Vein endothelial cell (primary cell): ENCODE measurements around the gene ALG2.

DNA sequence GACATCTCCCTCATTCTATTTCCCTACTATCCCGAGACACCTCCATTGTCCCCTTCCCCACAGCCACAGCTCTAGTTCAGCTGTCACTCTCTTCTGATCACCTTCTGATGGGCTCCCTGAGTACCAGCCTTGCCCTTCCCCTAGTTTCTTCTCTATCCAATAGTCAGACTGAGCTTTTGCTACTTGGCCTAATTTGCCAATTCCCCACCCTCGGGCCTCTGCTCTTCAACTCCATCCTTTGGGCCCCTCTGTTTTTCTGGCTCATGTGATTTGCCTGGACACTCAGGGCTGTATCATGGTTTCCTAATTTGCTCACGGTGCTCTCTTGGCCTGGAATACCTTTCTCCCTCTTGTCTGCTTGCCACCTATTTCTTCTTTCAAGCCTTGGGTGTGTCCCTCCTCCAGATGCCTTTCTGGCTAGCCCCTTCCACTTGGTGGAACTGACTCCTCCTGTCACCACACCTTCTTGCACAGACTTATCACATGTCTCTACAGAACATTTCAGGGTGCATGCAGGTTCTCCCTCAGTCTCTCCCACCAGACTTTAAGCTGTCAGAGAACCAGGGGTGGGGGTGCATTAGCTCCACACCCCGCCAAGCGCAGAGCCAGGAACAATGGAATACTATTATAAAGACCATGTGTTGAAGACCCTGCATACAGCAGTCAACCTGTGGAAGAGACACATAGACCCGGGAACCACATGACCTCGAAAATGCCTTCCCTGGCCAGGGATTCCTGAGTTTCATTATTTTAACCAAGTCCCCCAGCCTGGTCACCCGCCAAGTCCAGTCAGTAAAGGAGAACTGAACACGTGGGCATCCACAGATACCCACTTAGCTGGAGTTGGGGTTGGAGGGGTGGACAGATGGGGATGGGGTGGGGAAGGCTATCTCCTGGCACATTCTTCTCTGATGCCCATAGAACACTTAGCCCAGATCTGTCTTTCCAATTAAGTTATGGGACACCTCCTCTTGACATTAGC lies 1.8 kb downstream of the TBC1D2 start:
- CAGE, long polyA plus RNA = no peak

DNA sequence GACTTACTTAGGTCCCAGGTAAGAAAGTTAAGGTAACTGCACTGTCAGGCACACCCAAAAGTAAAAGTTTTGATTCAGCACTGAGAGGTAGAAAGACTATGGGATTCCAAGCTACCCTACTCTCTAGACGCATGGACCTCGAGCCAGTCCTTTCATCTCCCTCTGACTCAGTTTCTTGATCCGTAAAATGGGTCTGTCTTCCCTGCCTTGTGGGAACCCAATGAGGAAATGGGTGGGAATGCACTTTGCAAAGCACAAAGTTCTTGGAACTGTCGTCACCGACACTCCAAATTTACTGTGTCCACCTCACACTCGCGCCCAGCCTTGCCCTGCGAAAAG lies 692 bp downstream of the TBC1D2 start:
- CAGE, long polyA plus RNA = no peak

- CAGE, long polyA plus RNA = no peak
These were observed 14.4 kb downstream of the ANKS6 start for GRCh38 chr9:98781938-98782387.

GRCh38 chr9:98790059-98790813 lies 6.1 kb downstream of the ANKS6 start:
- CAGE, long polyA plus RNA = no peak

DNA sequence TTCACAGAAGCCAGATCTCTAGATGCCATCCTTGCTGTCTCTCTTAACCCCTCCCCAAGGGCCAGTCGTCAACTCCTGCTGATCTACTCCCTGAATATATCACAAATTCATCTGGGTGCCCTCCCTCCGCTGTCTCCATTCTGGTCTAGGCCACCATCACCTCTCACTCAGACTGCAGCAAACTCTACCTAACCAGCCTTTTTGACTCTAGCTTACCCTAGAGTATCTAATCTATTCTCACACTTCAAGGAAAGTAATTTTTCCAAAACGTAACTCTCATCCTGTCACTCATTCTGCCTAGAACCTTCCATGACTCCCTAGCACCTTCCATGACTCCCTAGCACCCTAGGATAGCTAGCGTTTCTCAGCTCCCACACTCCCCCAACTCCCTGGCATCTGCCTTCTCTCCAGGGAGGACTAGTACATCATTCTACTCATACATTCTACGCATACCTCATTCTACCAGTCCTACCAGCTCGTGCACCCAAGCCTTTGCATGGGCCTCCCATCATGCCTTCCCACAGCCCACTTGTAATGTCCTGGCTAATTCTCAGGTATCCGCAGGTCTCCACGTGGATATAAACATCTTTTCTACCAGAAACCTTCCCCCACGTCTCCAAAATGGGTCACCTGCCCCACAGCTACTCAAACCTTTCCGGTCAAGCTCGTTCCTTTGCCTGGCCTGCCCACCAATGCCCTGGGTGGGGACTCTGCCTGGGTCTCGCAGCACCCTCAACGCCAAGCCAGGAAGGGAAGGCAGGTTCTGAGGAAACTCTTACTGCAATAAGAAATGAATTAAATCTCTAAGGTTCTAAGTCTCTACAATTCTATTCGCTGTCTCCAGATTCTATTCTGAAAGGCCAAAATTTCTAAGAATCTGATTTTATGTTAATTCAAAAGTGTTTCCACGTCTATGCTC lies 1.0 kb downstream of the ANKS6 start:
- CAGE, long polyA plus RNA = no peak

DNA sequence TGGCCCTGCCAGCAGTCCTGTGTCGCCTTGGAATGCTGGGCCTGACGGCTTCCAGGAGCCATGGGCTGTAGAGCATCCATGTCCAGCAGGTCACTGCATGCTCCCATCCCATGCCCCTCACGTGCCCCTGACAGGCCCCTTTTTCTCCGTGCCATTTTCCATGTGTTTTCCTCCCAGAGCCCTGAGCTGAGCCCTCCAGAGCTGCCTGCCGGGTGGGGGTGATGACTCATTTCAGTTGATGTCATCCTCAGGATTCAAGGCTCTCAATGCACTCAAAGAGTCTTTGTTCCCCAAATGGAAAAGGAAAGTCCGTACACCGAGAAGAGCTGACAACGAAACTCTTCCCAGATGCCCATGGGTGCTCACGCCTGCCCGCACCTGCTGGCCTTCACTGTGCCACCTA lies 27.4 kb downstream of the COL15A1 start:
- CAGE, long polyA plus RNA = no peak

DNA sequence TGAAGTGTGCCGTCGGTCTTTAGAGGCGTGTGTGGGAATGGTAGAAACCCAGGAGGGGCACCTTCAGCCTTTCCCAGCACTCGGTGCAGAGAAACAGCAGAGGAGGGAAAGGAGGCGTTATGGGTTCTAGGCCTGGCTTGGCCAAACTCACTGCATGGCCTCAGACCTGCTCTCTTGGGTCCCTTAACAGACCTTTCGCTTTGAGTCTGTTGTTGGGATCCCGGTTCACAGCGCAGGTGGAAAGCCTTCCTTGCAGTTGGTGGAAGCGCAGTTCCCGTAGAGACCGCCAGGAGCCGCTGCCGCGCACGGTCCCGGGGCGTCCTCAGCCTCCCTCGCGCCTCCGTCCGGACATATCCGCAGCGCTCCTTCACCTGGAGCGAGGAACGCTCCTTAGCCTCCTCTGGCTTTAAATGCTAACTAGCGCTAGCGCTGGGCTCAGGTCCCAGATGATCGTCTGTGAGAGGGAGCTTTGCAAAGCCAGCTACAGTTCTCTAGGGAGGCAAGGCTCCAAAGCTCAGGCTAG lies 31.2 kb downstream of the COL15A1 start:
- CAGE, long polyA plus RNA = no peak

- CAGE, long polyA plus RNA = no peak
These were observed 31.8 kb downstream of the COL15A1 start for GRCh38 chr9:98975427-98975929.

GRCh38 chr9:98985696-98986093 lies 42.0 kb downstream of the COL15A1 start:
- CAGE, long polyA plus RNA = no peak

DNA sequence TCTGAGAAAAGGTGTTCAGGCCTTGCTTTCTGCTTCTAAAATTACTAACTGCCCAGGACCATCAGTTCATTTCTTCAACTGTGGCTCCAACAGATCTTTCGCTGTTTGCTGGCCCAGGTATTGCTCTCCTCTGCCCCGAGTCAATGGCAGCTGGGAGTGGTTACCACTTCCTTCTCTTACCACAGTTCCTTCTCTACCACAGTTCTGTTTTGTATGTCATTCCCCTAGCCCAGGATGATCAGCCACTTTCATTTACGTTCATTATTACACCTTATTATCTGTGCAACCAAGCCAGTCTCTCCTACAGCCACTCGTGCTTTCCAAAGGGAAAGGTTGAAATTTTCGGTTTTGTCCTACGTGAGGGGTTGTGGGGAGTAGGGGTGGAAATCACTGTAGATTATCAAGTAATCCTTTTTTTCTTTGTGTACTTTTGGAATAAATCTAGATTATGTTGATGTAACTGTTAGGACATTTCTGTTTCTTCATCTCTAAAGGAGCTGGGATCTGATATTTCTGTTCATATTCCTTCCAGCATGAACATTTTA lies 14.2 kb downstream of the TGFBR1 start:
- CAGE, long polyA plus RNA = no peak

- CAGE, long polyA plus RNA = no peak
These were observed 42.5 kb downstream of the TGFBR1 start for GRCh38 chr9:99147133-99148140.

- CAGE, long polyA plus RNA = no peak
These were observed 45.9 kb downstream of the TGFBR1 start for GRCh38 chr9:99150672-99151409.

- CAGE, long polyA plus RNA = no peak
These were observed 37.3 kb downstream of the ALG2 start for GRCh38 chr9:99184215-99185017.

DNA sequence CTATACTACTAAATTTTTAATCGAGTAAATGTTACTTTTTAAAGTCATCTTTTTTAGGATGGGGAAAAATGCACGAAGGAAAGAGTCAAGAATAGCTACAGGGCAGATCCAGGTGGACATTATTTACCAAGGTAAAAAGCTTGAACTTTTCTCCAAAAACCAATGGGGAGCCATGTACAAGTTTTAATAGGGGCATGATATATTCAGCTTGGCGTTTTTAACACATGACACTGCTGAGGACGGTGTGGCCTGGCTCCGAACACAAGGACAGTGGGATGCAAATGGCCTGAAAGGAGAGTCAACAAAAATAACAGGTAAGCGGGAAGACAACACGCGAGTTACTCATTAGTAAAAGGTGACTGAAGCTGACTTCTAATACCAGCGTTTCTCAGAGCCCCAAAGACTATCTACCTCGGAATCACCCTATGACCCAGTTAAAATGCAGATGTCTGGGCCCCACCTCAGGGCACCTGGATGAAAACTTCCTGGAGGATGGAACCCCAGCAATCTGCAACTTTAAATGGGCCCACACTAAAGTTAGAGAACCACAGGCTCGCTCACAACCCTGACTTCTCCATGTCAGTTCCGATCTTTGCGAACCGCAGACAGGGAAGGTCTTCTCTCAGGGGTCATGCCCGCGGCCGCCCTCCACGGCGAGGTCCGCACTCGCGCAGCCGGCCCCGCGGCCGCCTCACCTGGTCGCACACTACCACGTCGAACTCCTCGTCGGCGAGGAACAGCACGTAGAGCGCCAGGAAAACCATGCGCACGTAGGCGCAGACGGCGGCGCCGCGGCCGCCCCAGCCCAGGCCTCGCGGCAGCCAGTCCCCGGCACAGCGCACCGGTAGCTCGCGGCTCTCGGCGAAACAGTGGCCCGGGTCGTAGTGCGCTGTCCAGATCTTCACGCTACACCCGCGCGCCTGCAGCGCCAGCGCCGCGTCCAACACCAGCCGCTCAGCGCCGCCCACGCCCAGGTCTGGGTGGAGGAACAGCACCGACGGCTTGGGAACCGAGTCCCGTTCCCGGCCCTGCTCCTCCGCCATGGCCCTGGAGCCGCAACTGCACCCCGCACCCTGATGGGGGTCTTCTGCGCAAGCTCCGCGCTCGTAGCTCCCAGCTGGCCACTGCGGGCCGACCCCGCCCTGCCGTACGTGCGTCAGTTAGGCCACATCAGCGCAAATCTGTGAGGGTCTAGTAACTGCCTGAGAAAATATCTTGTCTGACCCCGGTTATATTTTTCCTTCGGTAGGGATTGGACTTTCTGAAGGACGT lies at the start of gene ALG2:
TSS of gene ALG2 (minus strand) at position 1,091 of the 1,272 bp plus-strand sequence.
- CAGE, long polyA plus RNA = no peak

- CAGE, long polyA plus RNA = no peak
These were observed 1.4 kb upstream of the NR4A3 start for GRCh38 chr9:99820431-99820564.

DNA sequence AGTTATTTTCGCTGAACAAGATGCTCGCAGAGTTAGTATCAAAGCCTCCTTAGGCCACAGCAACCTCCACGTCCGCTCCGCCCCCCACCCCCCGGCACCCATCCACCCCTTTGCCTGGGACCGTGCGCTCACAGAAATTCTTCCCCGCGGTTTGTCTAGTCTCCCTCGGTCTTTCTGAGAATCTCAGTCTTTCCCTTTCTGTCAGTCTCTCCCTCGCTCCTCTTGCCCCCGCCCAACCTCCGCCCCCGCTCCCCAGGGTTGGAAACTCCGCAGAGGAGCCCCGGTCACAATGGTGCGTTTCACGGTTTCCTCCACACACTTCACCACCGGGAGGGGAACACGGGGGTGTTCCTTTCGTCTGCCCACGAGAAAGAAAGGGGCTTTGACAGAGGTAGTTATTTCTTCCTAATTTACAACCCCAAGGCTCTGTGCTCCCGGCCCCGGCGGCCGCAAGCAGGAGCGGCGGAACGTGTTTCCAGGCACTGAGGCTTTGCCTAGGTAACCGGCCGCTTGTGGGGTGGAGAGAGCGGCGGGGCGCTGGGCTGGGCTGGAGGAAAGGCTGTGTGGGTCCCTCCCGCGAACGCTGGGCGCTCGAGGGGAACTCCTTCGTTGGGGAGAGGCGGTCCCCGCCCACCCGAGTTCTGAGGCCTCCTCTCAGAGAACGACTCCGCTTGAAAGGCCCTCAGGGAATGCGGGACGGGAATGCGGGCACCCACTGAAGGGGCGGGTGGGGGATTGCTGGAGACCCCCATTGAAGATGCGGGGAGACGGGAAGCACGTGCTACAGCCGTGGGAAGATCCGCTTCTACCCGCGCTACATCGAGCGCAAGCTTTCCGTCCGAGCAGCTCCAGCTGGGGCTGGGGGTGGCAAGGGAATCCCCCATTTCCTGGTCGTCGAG lies 2.2 kb downstream of the NR4A3 start:
- CAGE, long polyA plus RNA = no peak

- CAGE, long polyA plus RNA = no peak
These were observed 626 bp upstream of the STX17 start for GRCh38 chr9:99905762-99906293.

GRCh38 chr9:100083860-100084640 lies 14.8 kb downstream of the ERP44 start:
- CAGE, long polyA plus RNA = no peak

DNA sequence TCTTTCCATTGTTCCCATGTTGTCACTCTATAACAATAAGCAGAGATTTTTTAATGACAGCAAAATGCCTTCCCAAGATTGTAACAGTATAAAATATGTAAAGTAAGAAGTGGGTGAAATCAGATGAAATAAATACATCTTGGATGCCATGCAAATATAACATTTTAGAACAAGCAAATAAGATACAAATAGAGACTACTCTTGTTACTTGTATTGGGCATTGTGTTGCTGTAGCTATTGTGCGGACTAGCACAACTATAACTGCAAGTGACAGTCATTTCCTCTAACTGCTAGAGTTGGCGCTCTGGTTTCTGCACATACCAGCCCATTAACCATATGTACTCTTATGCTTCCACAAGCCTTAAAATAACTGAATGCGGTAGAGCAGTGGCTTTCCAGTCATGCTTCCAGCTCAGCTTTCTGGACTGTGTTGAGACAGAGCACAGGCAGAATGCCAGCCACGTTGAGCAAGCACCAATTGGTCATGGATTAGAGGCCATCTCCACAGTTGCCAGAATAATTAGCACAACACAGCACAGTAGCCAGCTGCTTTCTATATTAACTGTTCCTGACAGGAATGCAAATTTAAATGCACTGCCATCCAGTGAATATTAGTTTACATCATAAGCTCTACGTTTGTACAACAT lies 12.1 kb downstream of the INVS start:
- CAGE, long polyA plus RNA = no peak

DNA sequence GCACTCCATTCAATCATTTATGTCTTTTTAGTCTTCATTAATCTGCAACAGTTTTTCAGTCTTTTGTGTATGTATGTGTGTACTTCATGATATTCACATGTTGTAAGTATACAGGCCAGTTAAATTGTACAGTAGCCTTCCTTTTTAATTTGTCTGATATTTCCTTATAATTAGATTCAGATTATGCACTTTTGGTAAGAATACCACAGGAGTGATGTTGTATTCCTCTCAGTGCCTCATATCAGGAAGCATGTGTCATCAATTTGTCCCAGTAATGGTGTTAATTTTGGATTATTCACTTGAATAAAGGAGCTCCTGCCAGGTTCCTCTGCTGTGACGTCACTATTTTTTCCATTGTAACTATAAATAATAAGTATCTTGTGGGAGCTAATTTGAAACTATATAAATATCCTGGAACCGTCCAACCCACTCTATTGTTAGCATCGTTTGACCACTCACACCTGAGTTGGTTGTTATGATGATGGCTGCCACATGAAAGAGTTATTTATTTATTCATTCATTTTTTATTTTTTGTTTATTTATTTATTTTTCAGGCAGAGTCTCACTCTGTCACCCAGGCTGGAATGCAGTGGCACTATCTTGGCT lies 107.8 kb downstream of the INVS start:
- CAGE, long polyA plus RNA = no peak